ENCODE data around the genes LY6G5C, VWA7, VARS1, EHMT2 and C4A.

DNA sequence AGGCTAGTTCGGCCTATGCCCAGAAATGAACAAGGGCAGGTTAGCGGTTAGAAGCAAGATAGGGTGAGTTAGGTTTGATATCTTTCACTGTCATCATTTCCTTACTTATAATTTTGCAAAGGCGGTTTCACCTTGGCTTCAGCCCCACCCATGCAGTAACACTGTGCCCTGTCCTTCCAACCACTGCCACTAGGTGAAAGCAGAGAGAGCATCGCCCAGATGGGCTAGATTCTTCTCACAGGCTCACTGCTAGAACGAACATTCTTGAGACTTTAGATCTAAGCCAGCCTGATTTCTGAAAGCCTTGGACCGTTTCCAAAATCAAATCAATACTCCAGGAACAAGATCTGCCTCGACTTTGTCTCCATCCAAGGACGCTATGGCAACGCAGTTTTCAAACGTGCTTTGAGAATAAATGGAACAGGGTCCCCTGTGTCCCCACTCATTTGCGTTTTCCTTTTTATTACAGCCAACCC, 6.0 kb upstream of the MICB start:
- PRO-cap, result no peak
- RRBS, result no CpG with 5 or more reads among the region's 11 CpGs

- PRO-cap, result no peak
- RRBS, result no CpG with 5 or more reads among the region's 21 CpGs
Observed at GRCh38 chr6:31493602-31494133, 4.3 kb upstream of the MICB start.

GRCh38 chr6:31545752-31546489, 487 bp downstream of the ATP6V1G2 start:
- PRO-cap, result no peak
- RRBS, result no CpG with 5 or more reads among the region's 10 CpGs

GRCh38 chr6:31621126-31621417, 557 bp downstream of the PRRC2A start:
- PRO-cap, result no peak
- RRBS, result no CpG with 5 or more reads among the region's 17 CpGs

- PRO-cap, result no peak
- RRBS, result no CpG with 5 or more reads among the region's 14 CpGs
Observed at GRCh38 chr6:31680547-31681082, at the start of gene LY6G5C. LY6G5C (minus strand) TSS chr6:31681067.

GRCh38 chr6:31703515-31703739, 303 bp upstream of the ABHD16A start:
- PRO-cap, result no peak
- RRBS, result 2% methylated on average over 1 of the region's 9 CpGs

DNA sequence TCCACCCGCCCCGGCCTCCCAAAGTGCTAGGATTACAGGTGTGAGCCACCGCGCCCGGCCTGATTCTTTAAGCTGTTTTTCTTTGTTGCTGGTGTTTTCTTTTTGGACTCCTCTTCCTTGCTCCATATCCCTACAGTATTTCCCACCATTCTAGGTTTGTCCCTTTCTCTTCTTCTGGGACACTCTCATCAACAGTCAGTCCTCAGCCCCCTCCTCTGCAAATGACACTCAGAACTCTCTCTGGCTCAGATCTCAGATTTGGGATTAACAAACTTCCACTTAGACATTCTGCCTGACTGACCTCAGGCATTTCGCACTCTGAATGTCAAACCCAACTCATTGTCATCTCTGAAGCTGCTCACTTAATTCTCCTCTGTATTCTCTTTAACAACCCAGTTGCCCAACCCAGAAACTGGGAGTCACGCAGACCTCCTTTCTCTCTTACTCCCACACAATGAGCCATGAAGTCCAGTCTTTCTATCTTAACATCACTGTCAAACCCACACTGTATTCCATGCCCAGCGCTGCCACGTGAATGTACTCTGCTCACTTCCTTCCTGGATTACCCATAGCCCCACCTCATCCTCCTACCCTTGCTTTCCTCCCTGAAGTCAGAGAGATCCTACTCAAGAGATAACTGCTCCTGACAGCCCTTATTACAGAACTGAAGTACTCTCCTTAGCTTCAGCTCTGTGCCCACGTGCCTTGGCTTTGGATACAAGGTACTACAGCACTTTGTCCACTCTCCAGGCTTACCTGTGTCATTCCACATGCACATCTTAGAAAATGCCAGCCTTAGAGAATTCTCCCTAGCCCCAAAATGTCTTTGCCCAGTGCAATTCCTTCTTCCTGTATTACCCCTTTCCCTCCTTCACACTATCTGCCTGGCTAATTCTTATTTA, 2.6 kb downstream of the MPIG6B start:
- PRO-cap, result no peak
- RRBS, result no CpG with 5 or more reads among the region's 10 CpGs

- PRO-cap, result no peak
- RRBS, result no CpG with 5 or more reads among the region's 9 CpGs
Observed at GRCh38 chr6:31737393-31738321, 1.3 kb upstream of the CLIC1 start.

DNA sequence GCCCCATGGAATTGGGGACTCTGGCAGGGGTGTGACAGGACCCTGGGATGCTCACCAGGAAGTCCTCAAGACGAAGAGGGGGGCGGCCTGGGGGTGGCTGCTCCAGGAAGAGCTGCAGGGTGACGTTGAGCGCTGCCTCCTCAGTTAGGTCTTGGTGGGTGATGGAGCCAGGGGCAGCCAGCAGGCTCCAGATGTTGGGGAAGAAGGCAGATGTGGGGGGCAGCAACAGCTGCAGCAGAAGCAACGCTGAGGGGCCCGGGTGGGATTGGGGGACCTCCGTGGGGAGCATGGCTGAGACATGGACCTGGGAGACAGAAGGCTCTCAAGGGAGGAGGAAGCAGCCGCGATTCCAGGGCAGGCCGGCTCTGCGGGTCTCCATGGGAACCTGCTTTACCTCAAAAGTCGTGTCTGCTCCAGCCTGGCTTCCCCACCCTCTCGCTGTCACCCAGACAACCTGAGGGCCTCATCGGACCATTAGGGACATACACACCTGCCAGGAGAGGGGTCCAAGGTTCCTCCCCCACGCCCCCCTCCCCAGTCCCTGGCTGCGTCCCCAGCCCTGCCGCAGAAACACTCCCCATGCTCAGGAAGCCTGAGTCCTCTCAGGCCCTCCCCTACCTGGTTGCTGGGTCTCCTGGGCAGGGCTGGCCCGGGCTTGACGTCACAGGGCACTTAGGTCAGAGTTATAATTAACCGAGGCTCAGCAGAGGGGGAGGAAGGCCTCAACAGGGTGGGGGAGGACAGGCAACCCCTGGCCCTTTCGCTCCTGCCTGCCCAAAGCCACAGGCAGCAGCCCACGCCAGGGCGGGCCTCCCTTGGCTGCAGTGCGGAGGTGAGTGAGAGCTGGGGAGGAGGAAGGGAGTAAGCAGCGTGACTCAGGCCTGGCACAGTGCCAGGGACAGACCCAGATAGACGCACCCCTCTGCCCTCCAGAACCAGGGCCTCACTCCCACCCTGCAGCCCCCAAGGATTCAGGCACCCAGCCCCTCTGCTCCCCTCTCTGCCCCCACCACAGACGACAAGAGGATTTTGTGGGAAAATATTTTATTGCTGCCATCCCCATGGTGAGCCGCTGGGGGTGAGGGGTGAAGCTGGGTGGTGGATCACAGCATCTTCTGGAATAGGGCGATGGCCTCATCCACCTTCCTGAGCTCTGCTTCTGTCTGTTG, at the start of gene VWA7:
Gene VWA7, minus strand, starts transcription at position 838 of the 1,169 bp plus-strand sequence.
- PRO-cap, result unidirectional peak, minus-strand start at position 437 of the sequence; unidirectional peak, minus-strand start at position 616 of the sequence
- RRBS, result 11% methylated on average over 5 of the region's 29 CpGs

GRCh38 chr6:31795317-31796222, at the start of gene VARS1:
VARS1 (minus strand) TSS chr6:31795752.
- PRO-cap, result bidirectional peak, plus-strand start at chr6:31796011, minus-strand start at chr6:31795728
- RRBS, result 1% methylated on average over 38 of the region's 94 CpGs

DNA sequence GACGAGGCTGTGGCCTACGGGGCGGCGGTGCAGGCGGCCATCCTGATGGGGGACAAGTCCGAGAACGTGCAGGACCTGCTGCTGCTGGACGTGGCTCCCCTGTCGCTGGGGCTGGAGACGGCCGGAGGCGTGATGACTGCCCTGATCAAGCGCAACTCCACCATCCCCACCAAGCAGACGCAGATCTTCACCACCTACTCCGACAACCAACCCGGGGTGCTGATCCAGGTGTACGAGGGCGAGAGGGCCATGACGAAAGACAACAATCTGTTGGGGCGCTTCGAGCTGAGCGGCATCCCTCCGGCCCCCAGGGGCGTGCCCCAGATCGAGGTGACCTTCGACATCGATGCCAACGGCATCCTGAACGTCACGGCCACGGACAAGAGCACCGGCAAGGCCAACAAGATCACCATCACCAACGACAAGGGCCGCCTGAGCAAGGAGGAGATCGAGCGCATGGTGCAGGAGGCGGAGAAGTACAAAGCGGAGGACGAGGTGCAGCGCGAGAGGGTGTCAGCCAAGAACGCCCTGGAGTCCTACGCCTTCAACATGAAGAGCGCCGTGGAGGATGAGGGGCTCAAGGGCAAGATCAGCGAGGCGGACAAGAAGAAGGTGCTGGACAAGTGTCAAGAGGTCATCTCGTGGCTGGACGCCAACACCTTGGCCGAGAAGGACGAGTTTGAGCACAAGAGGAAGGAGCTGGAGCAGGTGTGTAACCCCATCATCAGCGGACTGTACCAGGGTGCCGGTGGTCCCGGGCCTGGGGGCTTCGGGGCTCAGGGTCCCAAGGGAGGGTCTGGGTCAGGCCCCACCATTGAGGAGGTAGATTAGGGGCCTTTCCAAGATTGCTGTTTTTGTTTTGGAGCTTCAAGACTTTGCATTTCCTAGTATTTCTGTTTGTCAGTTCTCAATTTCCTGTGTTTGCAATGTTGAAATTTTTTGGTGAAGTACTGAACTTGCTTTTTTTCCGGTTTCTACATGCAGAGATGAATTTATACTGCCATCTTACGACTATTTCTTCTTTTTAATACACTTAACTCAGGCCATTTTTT, 1.8 kb downstream of the HSPA1A start:
- PRO-cap, result no peak
- RRBS, result no CpG with 5 or more reads among the region's 57 CpGs

- PRO-cap, result no peak
- RRBS, result no CpG with 5 or more reads among the region's 40 CpGs
Observed at GRCh38 chr6:31829309-31830143, 2.0 kb downstream of the HSPA1B start.

GRCh38 chr6:31831044-31831453, 3.5 kb downstream of the HSPA1B start:
- PRO-cap, result no peak
- RRBS, result no CpG with 5 or more reads among the region's 4 CpGs

DNA sequence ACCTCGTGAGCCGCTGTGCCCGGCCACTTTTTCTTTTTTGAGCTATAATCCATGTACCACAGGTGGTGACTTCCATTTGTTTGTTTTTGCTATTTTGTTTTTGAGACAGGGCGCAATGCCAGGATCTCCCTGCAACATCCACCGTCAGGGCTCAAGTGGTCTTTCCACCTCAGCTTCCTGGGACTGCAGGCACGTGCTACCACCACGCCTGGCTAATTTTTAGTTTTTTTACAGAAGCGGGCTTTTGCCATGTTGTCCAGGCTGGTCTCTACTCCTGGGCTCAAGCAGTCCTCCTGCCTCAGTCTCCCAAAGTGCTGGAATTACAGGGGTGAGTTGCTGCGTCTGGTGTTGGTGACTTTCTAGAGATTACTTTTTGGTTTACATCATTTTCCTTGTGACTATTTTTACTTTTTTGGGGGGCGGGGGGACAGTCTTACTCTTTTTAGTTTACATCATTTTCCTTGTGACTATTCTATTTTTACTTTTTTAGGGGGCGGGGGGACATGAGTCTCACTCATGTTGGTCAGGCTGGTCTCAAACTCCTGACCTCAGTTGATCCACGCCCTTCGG, 8.7 kb downstream of the HSPA1B start:
- PRO-cap, result no peak
- RRBS, result no CpG with 5 or more reads among the region's 13 CpGs

- PRO-cap, result no peak
- RRBS, result no CpG with 5 or more reads among the region's 18 CpGs
Observed at GRCh38 chr6:31864470-31865203, 2.0 kb upstream of the NEU1 start.

DNA sequence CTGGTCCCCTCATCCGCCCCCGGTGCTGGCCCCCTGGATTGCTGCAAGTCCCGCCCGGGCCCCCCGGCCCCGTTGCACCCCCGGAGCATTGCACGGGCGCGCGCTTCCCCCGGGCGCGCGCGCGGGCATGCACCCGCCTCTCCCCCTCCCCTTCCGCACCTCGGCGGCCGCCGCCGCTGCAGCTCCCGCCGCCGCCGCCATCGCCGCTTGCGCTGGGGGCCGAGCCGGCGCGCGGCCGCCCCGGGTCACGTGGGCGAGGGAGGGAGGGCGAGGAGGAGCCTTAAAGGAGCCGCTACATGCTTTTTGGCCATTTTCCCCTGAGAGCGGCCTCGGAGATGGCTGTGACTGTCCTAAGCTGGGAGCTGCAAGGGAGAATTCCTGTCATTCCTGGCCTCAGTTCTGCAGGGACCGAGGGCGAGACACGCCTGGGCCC, at the start of gene EHMT2:
Gene EHMT2, minus strand, starts transcription at position 222 of the 433 bp plus-strand sequence.
- PRO-cap, result bidirectional peak, plus-strand start at position 310 of the sequence, minus-strand start at position 211 of the sequence
- RRBS, result under 1% methylated on average over 16 of the region's 47 CpGs

DNA sequence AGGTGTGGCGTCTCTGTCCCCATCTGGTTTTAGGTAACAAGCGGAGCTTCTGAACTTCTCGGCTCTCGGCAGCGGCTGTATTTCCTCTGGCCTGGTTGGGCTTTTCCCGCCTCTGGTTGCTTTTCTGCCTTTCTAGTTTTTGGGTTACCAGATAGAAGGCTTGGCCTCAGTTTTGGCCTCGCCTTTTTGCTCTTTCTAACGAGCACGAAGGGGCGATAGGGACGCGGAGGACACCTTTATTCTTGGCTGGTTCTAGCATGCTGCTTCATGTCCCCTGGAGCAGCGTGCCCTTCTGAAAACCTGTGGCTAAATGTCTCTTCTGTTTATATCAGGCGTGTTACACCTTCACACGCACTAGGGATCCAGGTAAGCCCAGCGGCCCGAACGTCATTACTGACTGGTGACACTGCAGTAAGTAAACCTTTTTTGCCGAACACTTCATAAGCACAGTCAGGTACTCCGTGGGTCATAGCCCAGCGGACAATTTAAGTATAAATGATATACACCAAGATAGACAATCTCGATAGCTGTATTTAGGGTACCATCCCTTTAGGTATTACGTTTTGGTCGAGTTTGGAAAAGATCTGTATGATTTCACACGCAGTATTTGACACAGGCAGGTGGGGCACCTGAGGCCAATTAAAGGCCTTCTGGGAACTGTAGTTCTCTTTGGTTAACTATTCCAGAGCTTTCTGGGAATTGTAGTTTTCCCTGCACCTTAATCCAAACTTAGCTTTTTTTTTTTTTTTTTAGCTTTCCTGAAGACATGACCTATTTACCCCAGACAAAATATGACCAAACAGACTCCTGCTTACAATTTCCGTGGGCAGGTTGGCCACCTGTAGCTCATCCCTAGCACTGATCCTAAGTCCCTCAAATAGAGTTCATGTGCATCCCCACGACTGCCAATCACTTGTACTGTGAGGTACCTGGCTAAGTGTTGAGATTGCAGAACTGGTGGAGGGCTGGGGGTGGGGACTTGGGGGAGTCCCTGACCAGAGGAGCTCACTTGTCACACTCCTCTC, 724 bp upstream of the EHMT2 start:
- PRO-cap, result no peak
- RRBS, result no CpG with 5 or more reads among the region's 27 CpGs

GRCh38 chr6:31902630-31903019, 739 bp upstream of the ZBTB12 start:
- PRO-cap, result no peak
- RRBS, result no CpG with 5 or more reads among the region's 10 CpGs

DNA sequence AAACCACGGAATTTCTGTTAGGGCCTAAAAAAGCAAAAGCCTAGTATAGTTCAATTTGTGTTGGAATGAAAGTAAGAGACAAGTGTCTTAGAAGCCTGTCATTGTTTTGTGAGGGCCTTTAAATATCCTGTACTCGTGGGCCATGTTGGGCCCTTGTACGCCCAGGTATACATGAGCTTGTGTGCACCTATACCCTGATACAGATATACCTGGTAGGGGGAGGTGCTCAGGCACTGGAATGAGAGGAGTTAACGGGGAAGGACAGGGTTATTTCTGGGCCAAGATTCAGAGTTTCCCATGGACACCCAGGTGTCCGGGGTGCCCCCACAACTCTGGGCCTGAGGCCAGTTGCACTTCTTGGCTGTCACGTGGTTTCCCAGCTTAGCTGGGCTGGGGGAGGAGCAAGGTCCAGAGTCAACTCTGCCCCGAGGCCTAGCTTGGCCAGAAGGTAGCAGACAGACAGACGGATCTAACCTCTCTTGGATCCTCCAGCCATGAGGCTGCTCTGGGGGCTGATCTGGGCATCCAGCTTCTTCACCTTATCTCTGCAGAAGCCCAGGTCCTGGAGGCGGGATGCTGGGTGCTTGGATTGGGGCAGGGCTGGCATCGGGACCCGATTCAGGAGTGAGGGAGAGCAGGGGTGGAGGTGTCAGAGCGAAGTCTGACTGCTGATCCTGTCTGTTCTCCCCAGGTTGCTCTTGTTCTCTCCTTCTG, at the start of gene C4A:
Gene C4A, plus strand, starts transcription at position 444 of the 714 bp plus-strand sequence.
- PRO-cap, result no peak
- RRBS, result no CpG with 5 or more reads among the region's 12 CpGs

DNA sequence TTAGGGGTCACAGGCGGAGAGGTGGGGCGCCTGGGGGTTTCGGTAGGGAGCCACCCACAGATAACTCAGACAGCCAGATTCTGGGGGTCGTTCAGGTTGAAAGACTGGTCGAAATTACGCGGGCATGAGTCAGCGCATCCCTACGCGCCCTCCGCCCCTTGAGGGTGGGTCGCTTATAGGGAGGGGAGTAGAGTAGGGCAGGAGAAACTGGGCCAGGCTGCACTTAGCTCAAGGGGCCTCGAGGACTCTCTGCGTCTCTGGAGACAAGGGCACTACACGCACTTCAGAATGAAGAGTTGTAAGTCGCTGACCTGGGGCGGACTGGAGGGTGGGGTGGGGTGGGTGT, 629 bp upstream of the PPT2 start:
- PRO-cap, result unidirectional peak, plus-strand start at position 200 of the sequence
- RRBS, result no CpG with 5 or more reads among the region's 17 CpGs